Esophagus muscularis mucosa (tissue), 4 donors: ENCODE results near the gene SMOC1.

DNA sequence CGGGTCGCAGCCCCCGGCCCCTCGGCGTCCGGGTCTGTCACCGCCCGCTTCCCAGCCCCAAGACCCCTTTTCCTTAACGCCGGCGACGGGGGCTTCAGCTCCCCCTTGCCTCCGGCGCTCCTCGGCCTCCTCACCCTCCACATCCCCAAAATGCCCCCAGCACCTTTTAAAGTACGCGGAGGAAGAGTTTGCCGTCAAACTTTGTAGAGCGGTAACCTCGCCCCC, 756 bp downstream of the DCAF5 start:
- PRO-cap, result no peak
- RAMPAGE, long total RNA, 4 experiments, result no peak in any of the 4 experiments

DNA sequence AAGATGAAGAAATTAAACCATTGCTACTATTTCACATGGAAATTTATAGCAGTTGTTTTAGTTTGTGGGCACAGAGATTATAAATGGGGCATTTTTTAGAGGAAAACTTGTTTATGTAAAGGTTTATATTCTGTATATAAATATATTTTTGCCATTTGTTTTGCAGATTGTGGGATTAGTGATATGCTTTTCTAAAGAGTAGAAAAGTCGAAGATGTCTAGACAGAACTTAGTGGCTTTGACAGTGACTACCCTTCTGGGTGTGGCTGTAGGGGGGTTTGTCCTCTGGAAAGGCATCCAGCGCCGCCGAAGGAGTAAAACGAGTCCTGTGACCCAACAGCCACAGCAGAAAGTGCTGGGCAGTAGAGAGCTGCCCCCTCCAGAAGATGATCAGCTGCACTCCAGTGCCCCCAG, 18.0 kb downstream of the EXD2 start:
- PRO-cap, result no peak
- RAMPAGE, long total RNA, 4 experiments, result no peak in any of the 4 experiments

- PRO-cap, result no peak
- RAMPAGE, long total RNA, 4 experiments, result no peak in any of the 4 experiments
Measured at GRCh38 chr14:69354200-69354864, 43.8 kb downstream of the ERH start.

DNA sequence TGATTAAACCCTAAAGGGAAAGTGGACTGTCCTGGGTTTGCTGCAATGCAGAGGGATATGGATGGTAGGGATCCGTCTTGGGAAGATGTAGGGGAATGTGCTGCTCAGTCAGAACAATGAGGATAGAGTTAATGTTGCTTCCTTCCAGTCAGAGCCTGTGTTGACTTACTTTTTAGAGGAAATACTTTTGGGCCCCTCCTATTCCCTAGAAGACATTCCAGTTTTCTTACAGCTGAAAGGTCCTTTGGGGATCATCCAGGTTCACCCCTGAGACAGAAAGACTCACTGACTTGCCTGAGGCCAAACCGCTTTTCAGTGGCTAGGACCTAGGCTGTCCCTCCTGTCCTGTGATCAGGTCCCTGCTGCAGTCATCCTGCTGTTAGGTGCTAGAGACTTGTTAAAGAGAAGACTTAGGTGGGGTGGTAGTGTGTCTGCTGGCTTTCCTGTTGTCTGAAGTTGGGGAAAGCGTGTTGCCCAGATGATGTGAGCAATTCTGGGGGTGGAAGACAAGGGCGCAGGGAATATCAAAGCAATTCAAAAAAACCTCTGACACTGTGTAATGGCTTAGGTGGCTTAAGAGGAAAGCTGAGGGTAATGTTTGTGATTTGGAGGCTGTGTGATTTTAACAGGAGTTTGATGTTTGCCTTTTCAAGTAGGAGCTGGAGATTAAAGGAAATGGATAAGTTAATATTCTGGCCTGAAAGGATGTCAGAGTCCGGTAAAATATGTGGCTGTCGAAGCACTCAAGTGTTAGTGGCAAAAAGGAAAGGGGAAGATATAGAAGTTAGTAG, 39.6 kb downstream of the SUSD6 start:
- PRO-cap, result no peak
- RAMPAGE, long total RNA, 4 experiments, result no peak in any of the 4 experiments

GRCh38 chr14:69657884-69658415, 46.6 kb downstream of the SUSD6 start:
- PRO-cap, result no peak
- RAMPAGE, long total RNA, 4 experiments, result no peak in any of the 4 experiments

GRCh38 chr14:69717596-69718202, 49.2 kb upstream of the SRSF5 start:
- PRO-cap, result no peak
- RAMPAGE, long total RNA, 4 experiments, result no peak in any of the 4 experiments

DNA sequence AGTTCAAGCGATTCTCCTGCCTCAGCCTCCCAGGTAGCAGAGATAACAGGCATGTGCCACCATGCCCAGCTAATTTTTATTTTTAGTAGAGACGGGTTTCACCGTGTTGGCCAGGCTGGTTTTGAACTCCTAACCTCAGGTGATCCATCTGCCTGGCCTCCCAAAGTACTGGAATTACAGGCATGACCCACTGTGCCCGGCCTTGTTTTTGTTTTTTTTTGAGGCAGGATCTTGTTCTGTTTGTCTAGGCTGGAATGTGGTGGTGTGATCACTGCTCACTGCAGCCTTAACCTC, 5.4 kb downstream of the SRSF5 start:
- PRO-cap, result no peak
- RAMPAGE, long total RNA, 4 experiments, result no peak in any of the 4 experiments

- PRO-cap, result unidirectional peak, plus-strand start at chr14:69879416
- RAMPAGE, long total RNA, 4 experiments, result no peak in any of the 4 experiments
Measured at GRCh38 chr14:69878957-69879601, at the start of gene SMOC1. Gene SMOC1, plus strand, starts transcription at chr14:69879416.

DNA sequence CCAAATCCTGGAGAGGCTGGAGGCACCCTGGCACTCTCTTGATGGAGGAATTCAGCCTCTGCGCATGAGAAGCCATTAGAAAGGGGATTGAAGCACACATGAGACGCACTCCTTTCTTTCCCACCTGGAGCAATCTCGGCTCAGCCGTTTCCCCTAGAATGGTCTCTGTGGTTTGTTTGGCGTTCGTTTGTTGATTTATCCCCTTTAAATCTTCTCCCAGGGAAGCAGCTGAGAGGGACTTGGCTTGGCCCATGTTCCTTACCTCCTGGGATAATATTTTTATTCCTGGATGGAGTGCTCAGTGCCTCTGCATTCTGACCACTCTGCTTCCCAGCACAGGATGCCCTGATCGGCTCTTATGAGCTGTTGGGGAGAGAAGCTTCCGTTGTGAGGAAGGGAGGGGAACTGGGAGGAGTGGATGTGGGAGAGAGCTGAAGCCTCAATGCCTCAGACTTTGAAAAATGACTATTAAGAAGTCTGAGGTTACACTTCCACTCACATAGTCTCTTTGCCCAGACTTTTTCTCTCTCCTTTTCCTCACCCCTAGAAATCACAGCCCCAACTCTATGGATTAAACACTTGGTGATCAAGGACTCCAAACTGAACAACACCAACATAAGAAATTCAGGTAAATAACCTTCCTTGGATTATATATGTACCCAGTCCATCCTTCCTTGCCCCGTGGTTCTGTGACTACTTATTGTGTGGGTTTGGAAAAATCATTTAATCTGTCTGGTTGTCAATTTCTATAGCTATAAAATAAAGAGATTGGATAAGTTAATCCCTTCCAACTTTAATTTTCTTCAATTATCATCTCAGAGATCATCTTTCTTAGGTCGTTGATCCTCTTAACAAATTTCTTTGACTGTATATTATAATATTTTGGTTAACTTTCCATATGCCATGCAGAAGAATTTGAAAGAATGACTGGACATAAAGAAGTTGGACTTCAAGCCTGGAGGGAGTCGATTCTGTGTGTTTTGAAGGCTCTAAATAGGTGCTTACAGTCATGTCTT, 114.9 kb downstream of the SMOC1 start:
- PRO-cap, result no peak
- RAMPAGE, long total RNA, 4 experiments, result no peak in any of the 4 experiments

DNA sequence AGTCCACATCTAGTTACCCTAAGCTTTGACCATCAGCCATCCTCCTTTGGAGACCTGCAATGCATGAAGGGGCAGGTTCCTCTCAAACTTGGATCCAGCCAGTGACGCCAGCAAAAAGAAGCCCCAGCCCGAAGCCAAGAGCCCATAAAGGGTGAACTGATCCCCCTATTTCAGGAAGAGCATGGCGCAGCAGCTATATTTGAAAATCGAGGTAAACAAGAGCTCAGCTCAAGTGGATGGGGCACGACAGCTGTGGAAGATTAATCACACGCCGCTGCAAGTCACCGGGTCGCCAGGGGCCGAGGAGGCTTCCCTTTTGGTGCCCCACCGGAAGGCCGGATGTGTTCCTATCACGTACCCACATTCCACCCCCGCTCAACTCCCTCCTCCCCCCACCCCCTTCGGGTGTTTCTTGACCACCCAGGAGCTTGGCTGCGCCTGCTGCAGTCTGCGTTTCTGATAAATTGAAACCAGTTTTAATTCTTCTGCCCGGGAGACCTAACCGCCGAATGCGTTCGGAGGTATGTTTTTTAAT, 2.0 kb downstream of the SLC8A3 start:
- PRO-cap, result no peak
- RAMPAGE, long total RNA, 4 experiments, result no peak in any of the 4 experiments

- PRO-cap, result no peak
- RAMPAGE, long total RNA, 4 experiments, result no peak in any of the 4 experiments
Measured at GRCh38 chr14:70555492-70556370, 20.9 kb upstream of the ADAM20 start.

DNA sequence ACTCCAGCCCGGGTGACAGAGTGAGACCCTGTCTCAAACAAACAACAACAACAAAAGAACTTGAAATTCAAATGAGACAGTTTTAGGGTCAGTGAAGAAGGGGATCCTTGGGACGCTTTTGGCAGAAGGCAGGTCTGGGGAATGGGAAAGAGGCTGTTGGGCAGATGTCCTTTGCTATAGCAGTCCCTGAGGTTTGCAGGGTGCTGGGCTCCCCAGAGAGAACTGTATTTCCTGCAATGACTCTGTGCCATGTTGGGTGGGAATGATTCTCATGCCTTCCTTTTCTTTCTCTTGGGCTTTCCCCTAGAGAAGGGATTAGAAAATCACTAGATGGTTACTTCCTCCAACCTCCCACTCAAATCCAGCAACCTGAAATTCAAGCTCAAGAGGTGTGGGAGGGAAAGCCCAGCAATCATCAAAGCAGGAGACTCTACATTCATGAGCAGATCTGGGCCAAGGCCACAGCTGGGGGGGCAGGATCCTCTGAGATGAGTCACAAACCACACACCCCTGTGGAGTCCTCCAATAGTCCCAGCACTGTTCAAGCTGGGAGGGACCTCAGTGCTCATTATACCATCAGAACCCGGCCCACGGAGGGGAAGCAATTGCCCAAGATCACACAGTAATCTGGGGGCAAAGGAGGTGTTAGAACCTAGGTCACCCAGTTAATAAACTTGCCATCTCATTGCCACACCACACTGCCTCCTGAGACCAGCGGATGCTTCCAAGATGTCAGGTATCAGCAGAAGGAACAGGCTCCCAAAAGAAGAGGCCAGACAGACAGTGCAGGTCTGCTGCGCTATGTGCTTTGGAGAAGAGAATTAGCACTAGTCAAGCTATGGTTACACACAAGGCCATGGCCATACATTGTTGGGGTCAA, 65.5 kb downstream of the TTC9 start:
- PRO-cap, result no peak
- RAMPAGE, long total RNA, 4 experiments, result no peak in any of the 4 experiments

GRCh38 chr14:70730159-70730768, 79.0 kb downstream of the MAP3K9 start:
- PRO-cap, result no peak
- RAMPAGE, long total RNA, 4 experiments, result no peak in any of the 4 experiments

- PRO-cap, result no peak
- RAMPAGE, long total RNA, 4 experiments, result no peak in any of the 4 experiments
Measured at GRCh38 chr14:70755245-70755407, 54.2 kb downstream of the MAP3K9 start.

- PRO-cap, result no peak
- RAMPAGE, long total RNA, 4 experiments, result no peak in any of the 4 experiments
Measured at GRCh38 chr14:70837965-70838549, 28.7 kb upstream of the MAP3K9 start.

- PRO-cap, result no peak
- RAMPAGE, long total RNA, 4 experiments, result no peak in any of the 4 experiments
Measured at GRCh38 chr14:70886674-70887171, 20.5 kb upstream of the PCNX1 start.

DNA sequence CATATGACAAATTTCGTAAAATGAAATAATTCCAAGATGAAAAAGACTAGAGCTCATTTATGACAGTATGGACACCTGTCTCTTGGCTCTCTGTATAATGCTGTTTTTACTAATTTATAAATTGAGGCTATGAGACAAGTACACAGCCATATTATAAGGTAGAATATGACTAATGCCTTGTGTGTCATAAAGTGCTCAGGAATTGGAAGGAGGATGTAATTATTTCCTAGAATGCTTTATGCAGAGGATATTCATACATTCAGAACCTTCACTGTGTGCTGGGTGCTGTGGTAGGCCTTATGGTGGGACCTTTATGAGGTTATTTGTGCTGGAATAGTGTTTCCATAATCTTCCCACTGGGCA, 13.3 kb downstream of the PCNX1 start:
- PRO-cap, result no peak
- RAMPAGE, long total RNA, 4 experiments, result no peak in any of the 4 experiments

DNA sequence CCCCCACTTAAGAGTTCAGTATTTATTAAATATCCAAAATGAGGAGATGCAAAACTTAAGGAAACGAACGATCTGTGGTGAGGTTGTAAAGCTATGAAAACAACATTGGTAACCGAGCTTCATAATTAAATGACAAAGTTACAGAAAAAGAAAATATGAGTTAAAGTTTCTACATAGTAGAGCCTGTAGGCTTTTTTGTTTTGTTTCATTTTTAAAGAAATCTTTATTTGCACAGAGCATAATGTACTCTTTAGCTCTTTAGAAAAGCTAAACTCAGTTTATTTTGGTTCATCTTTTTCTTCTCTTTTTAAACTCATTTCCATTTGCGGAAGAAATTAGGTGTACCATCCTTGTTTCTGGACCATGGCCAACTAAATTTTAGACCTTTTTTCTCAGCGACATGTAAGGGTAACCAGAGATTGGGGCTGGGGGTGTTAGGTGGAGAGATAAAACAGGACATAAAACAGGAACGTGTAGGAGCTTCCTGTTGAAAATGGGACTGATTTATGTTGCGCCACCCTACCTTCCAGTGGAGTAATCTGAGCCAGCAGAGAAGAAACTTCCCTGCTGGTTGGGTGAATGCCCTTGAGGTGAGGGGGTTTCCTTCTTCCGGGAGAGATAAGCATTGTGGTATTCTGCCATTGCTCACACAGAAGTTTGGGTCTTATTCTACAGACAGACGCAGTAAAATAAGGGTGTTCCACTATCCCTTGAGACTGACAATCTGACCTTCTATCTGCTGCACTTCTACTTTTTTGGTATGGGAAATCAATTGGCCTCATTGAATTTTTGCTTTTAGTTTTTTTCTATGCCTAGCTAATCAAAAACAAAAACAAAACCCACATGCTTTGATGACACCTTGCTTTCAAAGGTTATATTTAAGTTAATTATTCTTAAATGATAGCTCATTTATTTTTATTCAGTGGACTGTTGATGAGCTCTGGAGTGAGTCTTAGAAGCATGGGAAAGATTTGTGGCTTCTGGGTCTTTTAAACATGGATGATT, 4.5 kb downstream of the SIPA1L1 start:
- PRO-cap, result unidirectional peak, minus-strand start at position 501 of the sequence
- RAMPAGE, long total RNA, 4 experiments, result no peak in any of the 4 experiments

DNA sequence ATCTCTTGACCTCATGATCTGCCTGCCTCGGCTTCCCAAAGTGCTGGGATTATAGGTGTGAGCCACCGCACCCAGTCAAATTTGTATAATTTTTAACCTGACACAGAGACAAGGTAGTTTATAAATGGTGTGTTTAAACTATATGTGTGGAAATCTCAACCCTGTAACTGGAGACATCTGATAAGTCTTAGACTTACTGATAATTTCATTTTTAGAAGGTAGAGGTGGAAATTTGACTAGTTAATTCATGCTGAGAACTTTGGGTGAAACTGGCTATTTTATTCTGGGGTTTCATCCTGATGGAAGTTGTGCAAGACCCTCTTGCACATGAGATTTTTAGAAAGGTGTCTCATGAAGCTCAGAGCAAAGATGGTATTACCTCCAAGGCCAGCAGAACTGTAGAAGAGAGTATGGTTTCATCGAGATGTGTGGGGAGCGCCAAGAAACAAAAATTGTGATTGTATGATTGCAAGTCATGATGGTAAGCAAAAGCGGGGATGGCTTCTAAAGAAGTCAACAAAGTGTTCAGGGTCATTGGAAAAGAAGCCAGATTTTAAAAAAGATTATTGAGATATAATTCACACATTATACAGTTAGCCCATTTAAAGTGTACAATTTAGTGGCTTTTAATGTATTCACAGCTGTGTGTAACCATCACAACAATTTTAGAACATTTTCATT, 26.0 kb downstream of the SIPA1L1 start:
- PRO-cap, result no peak
- RAMPAGE, long total RNA, 4 experiments, result no peak in any of the 4 experiments

DNA sequence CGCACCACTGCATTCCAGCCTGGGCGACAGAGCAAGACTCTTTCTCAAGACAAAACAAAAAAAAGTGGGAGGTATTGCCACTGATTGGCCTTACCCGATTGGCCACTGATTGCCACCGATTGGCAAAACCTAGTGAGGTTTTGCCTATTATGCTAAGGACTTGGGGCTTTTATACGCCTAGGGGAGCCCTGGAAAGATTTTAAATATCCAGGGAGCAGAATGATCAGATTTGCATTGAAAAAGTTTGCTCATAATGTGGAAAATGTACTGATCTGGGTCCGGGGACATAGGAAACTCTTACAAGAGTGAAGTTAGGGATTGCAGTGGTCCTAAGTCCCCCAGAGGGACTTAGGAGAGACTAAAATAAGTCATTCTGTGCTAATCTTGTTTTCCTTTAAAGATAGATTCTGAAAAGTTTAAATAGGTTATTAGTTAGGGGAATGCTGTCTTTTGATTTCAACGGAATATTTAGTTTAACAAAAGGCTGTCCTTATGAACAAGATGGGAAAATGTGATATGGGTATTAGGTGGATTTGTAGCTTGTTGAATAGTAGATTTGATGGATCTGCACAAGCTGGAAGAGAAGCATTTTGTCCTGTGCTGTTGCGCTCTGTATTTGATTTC, 30.2 kb downstream of the SIPA1L1 start:
- PRO-cap, result no peak
- RAMPAGE, long total RNA, 4 experiments, result no peak in any of the 4 experiments